Measurements from ENCODE around the genes GPRC6A and CLVS2.

- RRBS, result no CpG with 5 or more reads among the region's 5 CpGs
Measured at GRCh38 chr6:116667569-116668164, 899 bp downstream of the ZUP1 start.

DNA sequence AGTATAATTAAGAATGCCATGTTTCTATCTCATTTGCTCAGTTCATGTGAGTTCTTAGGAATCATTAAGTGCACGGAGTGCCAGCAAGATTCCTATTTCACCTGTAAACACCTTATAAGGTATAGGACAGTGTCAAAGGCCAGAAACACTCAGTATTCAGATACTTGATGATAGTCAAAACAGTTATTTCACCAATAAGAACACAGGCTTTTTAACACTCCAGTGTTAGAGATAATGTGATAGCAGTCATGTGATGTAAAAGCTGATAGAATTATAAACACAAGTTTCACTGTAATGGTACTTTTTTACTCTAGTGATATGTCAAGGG lies at the start of gene GPRC6A:
Gene GPRC6A, minus strand, starts transcription at position 90 of the 328 bp plus-strand sequence.
- RRBS, result no CpG with 5 or more reads among the region's 1 CpG

- RRBS, result no CpG with 5 or more reads among the region's 1 CpG
Measured at GRCh38 chr6:117486249-117486743, 3.8 kb downstream of the DCBLD1 start.

- RRBS, result no CpG with 5 or more reads among the region's 28 CpGs
Measured at GRCh38 chr6:117908376-117908869, 1.4 kb downstream of the SLC35F1 start.

GRCh38 chr6:118370692-118371221 lies 177.3 kb upstream of the PLN start:
- RRBS, result no CpG with 5 or more reads among the region's 3 CpGs

DNA sequence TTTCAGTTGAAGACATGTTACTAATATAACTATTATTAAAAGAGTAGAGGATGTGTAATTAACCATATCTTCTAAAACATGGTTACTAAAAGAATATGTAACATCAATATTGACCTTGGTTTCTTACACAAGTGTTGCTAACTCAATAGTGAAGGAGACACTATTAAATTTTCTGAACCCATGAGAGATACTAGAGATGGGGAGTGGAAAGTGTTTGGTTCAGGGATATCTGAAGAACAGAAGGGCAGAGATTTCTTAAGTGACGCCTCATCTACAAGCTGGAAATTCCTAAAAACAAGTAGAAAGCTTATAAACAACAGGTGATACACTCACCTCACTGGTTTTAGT lies 12.8 kb downstream of the PLN start:
- RRBS, result no CpG with 5 or more reads among the region's 1 CpG

DNA sequence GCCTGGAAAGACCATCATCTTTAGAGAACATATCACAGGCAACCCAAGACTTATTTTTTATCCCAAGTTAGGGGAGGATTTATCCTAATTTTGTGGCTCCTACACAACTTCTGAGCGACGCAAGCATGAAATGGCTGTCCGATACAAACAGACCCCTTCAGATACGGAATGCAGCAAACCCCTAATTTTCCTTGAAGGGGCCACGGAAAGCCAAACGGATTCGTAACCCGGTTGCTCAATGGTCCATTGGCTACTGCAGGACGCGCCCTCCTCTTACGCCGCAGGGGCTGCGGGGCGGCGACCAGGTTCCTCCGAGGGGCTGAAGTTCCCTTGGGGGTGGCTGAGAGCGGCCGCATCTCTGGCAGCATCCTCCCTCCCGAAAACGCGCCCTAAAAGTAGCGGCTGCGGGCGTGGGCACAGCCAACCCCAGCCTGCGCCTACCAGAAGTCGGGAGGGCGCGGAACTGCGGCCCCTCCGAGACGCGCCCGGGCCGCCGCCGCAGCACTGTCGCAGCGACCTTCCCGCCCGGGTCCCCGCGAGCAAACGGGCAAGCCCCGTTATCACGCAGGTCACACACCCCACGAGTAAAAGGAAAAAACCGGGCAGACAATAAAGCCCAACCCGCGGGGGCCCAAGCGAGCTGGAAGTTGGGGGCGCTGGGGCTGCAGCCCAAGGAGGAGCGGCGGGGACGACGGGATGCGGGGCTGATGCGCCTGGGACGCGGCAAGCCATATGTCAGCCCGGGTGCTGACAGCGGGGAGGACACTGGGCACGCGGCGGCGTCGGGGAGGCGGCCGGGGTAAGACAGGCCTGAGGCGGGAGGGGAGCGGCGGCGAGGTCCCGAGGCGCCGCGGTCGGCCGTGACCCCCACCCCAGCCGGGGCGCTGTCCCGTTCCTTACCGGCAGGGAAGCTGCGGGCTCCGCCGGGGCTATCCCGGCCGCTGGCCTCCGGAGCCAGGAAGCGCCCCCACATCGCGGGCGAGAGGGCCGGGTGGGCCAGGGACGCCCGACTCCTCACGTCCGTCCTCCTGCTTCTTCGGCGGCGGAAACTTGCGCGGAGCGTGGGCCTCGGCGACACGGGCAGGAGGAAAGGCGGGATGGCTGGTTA lies 740 bp downstream of the CEP85L start:
- RRBS, result 2% methylated on average over 37 of the region's 107 CpGs

- RRBS, result no CpG with 5 or more reads among the region's 12 CpGs
Measured at GRCh38 chr6:118652294-118652717, 915 bp upstream of the CEP85L start.

- RRBS, result no CpG with 5 or more reads among the region's 4 CpGs
Measured at GRCh38 chr6:118664348-118664702, 12.9 kb upstream of the CEP85L start.

GRCh38 chr6:118821521-118822032 lies 72.4 kb upstream of the ASF1A start:
- RRBS, result no CpG with 5 or more reads among the region's 4 CpGs

- RRBS, result no CpG with 5 or more reads among the region's 7 CpGs
Measured at GRCh38 chr6:118844512-118845300, 49.2 kb upstream of the ASF1A start.

GRCh38 chr6:119147446-119147906 lies 69.0 kb upstream of the FAM184A start:
- RRBS, result no CpG with 5 or more reads among the region's 2 CpGs

GRCh38 chr6:119189516-119190070 lies 111.1 kb upstream of the FAM184A start:
- RRBS, result no CpG with 5 or more reads among the region's 14 CpGs

DNA sequence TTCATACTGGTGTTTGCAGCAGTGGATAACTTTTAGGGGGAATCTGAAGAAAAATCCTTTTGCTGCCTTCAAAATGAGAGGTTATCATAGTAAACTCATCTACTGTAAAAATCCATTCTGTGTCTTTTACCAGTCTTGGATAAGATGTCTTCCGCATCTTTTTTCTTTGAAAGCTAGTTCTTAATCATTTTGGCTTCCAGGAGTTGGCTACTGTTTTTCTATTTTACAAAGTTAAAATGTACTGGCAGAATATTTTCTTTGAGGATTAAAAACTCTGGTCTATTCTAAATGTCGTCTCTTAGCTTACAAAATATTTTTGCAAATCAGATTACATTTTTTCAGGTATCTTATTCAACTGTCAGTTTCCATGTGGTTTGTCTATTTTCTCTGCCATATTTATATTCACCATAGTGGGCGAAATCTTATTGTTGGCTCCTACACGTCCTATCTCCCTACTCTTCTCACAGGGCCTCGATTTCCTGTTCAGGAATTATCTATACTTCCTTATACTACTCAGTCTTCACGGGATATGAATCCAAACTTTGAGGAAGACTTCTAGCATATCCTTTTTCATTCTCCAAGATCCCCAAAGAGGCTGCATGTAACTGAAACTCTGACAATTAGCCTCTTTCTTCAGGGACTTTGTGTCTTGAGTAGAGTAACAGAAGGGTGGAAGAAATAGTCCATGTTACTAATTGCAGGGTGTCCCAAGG lies 62.9 kb downstream of the MAN1A1 start:
- RRBS, result no CpG with 5 or more reads among the region's 6 CpGs

- RRBS, result no CpG with 5 or more reads among the region's 2 CpGs
Measured at GRCh38 chr6:119290501-119290898, 59.1 kb downstream of the MAN1A1 start.

DNA sequence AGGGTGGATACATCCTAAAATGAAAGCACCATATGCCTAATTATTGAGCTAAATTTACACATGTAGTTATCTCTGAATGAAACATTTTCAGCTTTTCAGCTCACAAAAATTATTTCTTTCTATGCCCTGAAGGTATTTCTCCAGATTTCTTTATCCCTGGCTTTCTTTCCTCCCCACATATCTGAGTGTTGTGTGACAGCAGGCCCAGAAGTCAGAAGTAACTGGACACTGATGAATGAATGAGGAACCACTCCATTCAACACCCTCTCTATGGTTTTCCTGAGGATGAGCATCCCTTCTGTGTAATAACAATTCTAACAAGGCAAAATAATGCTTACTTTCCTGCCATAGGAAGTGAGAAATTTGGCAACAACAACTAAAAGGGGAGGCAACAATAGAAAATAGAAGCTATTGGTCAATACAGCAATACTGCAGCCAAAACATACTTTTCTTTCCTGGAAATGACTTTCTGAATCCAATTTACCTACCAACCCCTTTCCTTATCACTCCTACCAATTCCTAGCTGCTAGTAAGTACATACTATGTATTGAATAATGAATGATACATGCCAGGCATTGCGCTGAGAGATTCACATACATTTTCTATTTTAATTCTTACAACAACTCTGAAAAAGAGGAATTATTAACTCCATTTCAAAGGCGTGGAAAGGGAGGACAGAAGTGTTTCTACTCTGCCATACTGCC lies 14.7 kb downstream of the MAN1A1 start:
- RRBS, result no CpG with 5 or more reads among the region's 2 CpGs

DNA sequence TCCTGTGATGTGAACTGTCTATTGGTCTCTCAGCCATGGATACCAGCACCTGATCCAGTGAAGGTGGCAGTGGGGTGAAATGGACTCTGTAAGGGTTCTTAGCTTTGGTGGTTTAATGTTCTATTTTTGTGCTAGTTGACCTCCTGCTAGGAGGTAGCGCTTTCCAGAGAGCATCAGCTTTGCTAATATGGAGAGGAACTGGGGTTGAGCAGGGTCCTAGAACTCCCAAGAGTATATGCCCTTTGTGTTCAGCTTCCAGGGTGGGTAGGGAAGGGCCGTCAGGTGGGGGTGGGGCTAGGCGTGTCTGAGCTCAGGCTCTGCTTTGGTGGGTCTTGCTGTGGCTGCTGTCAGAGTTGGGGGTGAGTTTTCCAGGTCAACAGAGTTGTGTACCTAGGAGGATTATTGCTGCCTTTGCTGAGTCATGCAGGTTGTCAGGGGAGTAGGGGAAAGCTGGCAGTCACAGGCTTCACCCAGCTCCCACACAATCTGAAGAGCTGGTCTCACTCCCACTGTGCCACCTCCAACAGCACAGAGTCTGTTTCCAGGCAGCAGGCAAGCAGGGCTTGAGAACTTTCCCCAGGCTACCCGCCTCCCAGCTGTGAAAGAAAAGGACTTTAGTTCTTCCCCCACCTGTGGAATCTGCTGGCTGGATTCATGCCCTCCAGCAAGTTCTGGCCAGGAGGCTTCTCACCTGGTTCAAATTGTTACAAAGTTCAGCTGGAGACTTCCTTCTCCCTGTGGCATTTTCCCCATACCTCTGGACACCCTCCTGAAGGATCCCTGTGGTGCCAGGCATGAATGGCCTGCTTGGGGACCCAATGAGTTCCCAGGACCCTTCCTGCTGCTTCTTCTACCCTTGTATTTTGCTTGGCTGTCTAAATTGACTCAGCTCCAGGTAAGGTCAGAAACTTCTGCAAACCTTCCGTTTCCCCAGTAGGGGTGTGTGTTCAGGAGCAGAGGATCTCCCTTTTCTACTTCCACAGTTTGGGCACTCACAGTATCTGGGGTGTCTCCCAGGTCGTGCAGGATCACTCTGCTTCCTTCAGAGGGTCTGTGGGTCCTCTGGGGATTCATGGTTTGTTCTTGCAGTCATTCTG lies 377.9 kb upstream of the MAN1A1 start:
- RRBS, result no CpG with 5 or more reads among the region's 6 CpGs

DNA sequence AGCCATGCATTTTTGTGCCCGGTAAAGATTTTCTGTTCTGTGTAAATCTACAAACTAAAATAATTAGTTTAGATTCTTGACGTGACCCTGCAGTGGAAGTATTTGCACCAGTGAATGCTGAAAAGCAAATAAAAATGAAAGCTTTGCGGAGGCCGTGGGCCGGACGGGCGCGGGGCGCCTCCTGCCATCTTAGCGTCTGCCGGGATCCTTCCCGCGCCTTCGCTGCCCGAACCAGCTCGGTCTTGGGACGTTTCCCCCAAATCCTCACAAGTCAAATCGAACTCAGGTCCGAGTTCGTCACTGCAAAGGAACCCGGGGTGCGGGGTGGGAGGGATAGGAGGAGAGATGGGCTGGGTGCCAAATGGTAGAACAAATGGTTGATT lies 1.5 kb downstream of the GJA1 start:
- RRBS, result 3% methylated on average over 7 of the region's 22 CpGs

GRCh38 chr6:121437309-121437684 lies 1.9 kb downstream of the GJA1 start:
- RRBS, result no CpG with 5 or more reads among the region's 19 CpGs

- RRBS, result 5% methylated on average over 10 of the region's 83 CpGs
Measured at GRCh38 chr6:122995681-122996910, at the start of gene CLVS2. Gene CLVS2, plus strand, starts transcription at chr6:122996235.